Measurements from ENCODE around the gene CAMK1D.

DNA sequence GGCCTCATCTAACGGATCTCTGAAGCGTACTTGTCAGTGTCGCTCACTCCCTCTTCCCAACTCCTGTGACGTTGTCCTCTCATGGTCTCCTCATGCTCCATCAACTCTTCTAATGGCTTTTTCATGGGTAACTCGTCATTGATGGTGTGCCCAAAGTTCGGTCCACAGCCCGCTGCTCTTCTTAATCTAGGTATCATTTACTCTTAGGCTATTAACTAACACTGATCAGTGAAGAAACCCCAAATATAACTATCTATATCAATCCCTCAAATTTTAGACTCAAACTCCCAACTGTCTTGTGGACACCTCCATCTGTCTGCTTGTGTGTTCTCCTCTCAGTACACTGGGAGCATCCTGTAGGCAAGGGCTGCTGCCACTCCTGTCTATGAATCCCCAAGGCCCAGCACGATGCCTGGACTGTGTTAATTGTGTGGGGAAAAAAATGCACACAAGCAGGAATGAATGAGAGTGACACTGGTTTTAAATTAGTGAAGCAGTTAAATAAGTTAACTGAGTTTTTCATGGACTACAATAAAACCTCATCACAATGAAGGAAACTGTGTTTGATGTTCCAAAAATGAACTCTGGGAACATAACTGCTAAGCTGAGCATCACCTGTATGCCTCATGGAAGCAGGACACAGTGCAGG lies 85.3 kb downstream of the USP6NL start:
- RAMPAGE, total RNA: no peak

GRCh38 chr10:11610276-11610526 lies 1.2 kb downstream of the USP6NL start:
- RAMPAGE, total RNA: no peak

DNA sequence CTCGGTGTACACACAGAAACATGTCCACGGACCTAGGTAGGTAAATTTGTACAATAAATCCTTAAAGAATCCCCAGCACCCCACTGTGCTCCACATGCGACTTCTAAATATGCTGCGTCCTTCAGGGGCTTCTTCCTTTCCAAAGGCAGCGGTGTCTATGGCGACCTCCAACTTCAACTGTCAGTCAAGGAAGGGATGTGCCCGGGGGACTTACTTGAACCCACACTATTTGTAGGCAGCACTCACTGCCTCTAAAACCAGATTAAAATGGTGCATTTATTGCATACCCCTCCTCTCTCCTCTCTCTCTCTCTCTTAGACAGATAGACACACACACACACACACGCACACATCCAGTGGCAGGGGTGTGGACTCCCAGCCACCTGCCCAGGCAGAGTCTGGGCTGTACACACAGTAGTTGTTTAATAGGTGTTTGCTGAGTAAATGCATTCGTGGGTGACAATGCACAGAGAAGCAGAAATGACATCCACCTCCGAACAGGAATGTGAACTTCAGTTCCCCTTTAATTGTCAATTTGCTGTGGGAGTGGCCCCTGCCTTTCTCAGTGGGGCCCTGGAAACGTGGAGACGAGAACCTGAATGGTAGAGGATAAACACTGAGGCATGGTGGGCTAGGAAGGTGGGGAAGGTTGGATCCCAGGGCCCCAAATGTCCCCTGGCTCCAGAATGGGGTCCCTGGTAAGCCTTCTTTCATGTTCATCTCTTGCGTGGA lies 58.7 kb upstream of the ECHDC3 start:
- RAMPAGE, total RNA: no peak

- RAMPAGE, total RNA: no peak
These were observed 58.1 kb upstream of the ECHDC3 start for GRCh38 chr10:11684027-11684629.

- RAMPAGE, total RNA: no peak
These were observed 24.3 kb upstream of the PROSER2 start for GRCh38 chr10:11798719-11799310.

- RAMPAGE, total RNA: no peak
These were observed 56.0 kb downstream of the UPF2 start for GRCh38 chr10:11986602-11987095.

- RAMPAGE, total RNA: no peak
These were observed 4.0 kb downstream of the NUDT5 start for GRCh38 chr10:12191719-12192162.

GRCh38 chr10:12250142-12250809 lies 54.3 kb downstream of the CDC123 start:
- RAMPAGE, total RNA: no peak

DNA sequence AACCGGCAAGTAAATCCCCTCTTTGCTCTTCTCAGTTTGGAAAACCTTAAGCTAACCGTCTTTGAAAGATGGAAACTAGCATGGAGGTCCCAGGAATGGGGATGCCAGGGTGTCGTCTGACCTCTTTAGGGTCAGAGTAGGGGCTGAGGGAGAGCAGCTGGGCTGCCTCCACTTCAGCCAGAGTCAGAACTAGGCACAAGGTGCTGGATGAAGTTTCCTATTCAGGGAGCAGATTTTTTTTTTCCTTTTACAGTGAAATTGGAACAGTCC lies 1.3 kb upstream of the CAMK1D start:
- RAMPAGE, total RNA: no peak

- RAMPAGE, total RNA: no peak
These were observed at the start of gene CAMK1D for GRCh38 chr10:12349285-12350131. CAMK1D (plus strand) TSS chr10:12349547.

DNA sequence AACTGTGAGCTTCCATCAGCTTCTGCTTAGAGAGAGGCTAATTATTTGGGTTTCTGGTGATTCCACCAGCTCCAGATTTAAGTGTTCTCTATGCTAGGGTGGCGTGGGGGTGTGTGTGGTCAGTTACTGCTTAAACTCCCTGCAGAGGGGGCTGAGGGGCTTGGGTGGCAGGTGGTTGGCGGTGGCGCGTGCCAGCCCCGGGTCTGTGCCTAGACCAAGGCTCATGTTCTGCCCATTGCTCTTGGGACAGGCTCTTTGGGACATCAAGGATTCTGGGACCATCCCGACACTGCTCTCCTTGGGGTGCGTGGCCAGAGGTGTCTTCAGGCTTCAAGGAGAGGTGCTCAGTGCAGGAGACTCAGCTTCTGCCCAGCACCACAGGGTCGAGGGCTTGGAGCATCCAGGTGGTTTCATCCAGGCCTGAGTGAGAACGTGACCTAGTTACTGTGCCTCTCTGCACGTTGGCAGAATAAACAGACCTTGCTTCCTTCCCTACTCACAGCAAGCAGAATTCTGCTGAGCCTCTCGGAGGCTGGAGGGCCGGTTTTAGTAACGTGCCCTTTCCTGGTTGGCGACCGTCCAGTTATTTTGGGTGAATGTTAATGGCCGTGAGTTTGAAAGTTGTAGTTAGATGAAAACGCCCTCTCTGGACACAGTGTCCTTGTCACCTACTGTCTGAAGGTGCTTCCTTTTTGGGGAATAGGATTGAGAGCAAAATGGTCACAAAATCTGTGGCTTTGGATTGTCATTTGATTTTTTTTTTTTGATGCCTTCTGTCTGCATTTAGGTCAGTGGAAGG lies 39.9 kb downstream of the CAMK1D start:
- RAMPAGE, total RNA: no peak

DNA sequence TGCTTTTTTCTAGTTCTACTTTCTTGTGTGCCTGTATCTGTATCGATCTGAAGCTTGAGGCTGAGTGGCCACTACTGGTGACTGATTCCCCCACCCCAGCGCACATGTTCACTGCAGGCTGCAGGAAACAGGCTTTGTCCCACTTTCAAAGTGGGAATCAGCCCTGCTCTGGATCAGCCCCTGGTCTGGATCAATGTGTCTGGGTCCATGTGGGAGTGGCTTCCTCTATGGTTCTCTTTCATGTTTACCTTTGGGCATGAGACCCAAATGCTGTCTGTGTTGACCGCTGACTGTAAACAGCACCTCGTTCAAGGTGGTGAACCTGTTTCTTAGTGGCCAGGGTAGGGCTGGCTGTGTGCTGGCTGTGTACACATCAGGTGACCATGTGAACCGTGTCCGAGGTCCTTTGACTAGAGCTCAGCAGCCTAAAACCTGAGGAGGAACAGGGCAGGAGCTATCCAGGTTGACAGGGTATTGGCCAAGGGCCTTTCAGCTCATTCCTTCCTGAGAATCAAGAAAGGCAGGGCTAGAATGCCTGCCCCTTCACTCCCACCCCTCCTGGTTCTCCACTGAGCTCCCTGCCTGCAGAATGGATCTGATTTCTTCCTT lies 121.8 kb downstream of the CAMK1D start:
- RAMPAGE, total RNA: no peak

GRCh38 chr10:12531446-12531952 lies 182.2 kb downstream of the CAMK1D start:
- RAMPAGE, total RNA: no peak

- RAMPAGE, total RNA: no peak
These were observed 210.9 kb downstream of the CAMK1D start for GRCh38 chr10:12560146-12560747.

- RAMPAGE, total RNA: no peak
These were observed 285.8 kb downstream of the CAMK1D start for GRCh38 chr10:12635075-12635597.

- RAMPAGE, total RNA: no peak
These were observed 299.5 kb downstream of the CCDC3 start for GRCh38 chr10:12702053-12702295.

DNA sequence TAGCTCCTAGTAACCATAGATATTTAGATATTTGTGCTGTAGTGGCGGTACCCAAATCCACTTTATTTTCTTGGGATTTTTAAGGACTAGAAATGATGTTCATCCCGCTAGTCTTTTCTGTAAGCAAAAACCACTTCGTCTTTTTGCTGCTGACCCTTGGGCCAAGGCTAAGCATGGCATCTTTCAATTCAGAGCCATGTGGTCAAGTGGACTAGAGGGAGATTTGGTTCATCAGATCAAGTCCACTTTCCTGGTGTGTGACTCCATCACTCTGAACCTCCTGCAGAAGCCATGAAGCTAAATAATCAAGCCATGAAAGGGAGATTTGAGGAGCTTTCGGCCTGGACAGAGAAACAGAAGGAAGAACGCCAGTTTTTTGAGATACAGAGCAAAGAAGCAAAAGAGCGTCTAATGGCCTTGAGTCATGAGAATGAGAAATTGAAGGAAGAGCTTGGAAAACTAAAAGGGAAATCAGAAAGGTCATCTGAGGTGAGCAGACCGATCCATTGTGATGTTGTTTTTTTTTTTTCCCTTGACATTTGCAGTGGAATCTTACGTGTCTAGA lies 10.1 kb downstream of the OPTN start:
- RAMPAGE, total RNA: no peak

- RAMPAGE, total RNA: no peak
These were observed 23.6 kb downstream of the MCM10 start for GRCh38 chr10:13184734-13185593.

GRCh38 chr10:13346060-13346950 lies 1.8 kb downstream of the SEPHS1 start:
- RAMPAGE, total RNA: no peak

GRCh38 chr10:13648520-13648898 lies 61.7 kb downstream of the PRPF18 start:
- RAMPAGE, total RNA: no peak

Data from foreskin keratinocyte (primary cell).